H7 (cell line): ENCODE data around the genes EIF5B and NMS.

DNA sequence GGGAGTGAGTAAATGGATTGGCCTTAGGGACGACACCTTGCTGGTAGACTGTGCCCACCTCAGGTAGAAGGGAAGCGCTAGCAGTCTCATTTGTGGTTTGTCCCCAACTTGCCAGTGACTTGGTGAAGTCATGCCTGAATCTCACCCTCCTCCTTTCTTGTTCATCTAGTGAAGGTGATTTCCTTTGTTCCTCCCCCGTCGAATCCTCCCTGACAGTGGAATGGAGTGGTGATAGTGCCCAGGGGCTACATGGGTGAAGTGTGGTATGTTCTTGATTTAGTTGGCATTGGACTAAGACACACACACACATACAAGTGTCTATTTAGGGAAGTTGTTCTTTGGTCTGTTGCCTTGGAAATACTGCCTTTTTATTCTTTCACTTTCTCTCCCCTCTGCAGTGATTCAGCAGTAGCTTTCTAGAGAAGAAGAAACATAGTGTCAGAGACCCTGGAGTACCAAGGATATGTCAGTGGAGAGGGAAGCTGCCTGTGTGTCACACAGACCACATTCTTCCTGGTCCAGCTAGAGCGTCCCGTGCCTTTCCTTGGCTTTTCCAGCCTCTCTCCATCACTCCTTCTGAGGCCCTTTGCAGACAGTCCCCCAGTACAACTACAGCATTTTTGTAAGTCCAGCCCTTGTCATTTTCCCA lies 10.9 kb downstream of the INPP4A start:
- RAMPAGE, long total RNA = no peak

- RAMPAGE, long total RNA = no peak
Observed at GRCh38 chr2:98479964-98480755, 35.5 kb downstream of the INPP4A start.

- RAMPAGE, long total RNA = no peak
Observed at GRCh38 chr2:98485340-98486107, 40.9 kb downstream of the INPP4A start.

GRCh38 chr2:98564637-98565175 lies 43.6 kb downstream of the COA5 start:
- RAMPAGE, long total RNA = no peak

DNA sequence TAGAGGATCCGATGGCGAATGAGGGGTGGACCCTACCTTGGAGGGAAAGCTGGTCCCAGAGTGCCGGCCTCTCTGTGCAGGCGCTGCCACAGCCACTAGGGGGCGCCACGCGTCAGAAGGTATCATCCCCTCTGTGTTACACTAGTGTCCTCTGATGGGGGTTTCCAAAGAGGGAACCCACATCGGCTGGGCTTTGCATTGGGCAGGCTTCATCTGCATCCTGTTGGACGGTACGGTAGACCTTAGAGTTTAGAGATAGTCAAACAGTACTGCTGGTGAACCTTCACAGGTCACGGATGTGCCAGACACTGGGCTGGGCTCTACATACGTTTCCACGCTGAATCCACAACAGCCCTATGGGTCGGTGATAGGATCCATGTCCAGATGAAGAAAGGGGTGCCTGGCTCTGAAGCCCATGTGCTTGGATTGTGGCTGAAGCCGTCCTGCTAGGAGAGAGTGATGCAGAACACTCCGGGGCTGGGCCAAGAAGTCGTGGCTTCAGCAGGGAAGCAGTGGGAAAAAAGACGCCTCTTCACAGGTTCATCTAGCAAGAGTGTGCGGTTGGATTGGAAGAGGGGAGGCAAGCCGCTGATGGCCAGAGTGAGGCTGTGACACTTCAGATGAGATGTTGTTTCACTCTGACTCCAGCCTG lies 38.9 kb downstream of the COA5 start:
- RAMPAGE, long total RNA = no peak

DNA sequence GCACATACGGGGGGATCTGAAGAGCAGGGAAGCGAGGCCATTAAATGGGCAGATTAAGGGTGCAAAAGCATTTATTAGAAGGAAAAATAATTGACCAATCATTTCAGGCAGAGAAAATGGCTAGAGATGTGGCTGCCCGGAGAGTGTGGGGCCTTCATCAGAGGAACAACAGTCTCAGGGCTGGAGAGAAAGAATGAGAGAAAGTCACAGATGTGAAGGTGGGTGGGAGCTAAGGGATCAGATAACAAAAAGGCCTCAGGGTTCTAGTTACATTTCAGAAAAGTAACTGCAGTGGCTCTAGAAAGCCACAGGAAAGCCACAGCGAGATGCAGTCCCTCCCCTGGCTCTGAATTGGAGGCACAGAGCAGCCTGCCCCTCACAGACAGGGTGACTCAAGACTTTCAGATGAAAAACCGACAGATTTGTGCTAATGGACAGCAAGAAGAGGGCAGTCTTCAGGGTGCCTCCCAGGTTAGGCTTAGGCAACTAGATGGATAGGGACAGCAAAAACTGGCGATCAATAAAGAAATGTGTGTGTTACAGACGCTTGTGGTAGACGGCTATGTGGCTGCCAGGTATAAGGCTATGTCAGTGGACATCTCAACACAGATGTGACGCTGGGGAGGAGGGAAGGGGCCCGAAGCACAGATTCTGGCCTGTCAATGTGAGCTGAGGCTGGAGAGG lies 26.0 kb downstream of the UNC50 start:
- RAMPAGE, long total RNA = no peak

DNA sequence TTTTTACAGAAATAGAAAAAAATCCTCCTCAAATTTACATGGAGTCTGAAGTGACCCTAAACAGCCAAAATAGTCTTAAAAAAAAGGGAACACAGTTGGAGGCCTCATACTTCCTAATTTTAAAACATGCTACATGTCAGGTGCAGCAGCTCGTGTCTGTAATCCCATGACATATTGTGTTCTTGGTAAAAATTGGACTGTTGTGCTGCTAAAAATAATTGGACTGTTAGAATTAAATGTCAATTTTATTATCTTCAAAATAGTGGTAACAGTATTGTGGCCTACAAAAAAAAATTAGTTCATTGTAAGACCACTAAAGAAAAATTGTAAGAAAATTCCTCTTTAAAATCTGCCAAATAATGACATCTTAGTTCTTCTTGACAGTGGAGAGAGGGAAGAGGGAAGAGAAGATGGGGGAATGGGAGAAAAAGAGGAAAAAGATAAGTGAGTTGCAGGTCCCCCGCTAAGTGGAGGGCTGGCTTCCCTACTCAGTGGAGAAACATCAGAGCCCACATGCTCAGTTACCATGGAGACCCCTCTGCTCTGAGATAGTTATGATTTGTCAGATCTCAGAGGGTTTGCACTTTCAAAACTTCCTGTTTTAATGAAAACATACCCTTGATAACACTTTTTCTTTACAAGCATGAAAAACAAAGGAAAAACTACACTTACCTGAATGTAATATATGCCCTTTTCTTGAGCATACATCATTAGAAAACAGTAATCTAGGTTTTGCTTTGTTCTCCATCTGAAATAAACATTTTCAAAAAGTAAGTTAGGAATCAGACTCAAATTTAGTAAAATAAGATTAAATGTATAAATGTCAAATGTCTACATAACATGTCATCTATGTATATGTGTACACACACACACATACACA lies 46.6 kb downstream of the UNC50 start:
- RAMPAGE, long total RNA = no peak

- RAMPAGE, long total RNA = no peak
Observed at GRCh38 chr2:98731234-98732387, 679 bp upstream of the MGAT4A start.

- RAMPAGE, long total RNA = no peak
Observed at GRCh38 chr2:98833286-98834166, 102.5 kb downstream of the CRACDL start.

DNA sequence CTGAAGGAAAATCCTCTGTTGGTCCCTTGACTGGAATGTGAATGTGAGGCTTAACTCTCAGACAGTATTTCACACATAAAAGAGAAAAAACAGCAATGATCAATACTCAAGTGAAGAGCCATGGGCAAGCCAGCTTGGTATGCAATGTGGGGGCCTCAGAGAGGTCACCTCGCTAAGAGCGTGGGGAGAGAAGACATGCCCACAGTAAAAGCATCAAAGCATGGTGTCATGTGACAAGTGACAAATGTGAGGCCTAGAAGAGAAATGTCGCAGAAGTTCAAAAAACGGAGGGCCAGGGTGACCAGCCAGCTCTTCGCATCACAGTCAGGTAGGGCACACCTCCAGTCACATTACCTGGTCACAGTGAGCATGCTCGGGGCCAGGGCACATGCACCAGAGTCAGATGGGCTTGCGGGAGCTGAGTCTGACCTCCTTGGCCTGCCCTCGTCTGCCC lies 37.8 kb downstream of the CRACDL start:
- RAMPAGE, long total RNA = no peak

DNA sequence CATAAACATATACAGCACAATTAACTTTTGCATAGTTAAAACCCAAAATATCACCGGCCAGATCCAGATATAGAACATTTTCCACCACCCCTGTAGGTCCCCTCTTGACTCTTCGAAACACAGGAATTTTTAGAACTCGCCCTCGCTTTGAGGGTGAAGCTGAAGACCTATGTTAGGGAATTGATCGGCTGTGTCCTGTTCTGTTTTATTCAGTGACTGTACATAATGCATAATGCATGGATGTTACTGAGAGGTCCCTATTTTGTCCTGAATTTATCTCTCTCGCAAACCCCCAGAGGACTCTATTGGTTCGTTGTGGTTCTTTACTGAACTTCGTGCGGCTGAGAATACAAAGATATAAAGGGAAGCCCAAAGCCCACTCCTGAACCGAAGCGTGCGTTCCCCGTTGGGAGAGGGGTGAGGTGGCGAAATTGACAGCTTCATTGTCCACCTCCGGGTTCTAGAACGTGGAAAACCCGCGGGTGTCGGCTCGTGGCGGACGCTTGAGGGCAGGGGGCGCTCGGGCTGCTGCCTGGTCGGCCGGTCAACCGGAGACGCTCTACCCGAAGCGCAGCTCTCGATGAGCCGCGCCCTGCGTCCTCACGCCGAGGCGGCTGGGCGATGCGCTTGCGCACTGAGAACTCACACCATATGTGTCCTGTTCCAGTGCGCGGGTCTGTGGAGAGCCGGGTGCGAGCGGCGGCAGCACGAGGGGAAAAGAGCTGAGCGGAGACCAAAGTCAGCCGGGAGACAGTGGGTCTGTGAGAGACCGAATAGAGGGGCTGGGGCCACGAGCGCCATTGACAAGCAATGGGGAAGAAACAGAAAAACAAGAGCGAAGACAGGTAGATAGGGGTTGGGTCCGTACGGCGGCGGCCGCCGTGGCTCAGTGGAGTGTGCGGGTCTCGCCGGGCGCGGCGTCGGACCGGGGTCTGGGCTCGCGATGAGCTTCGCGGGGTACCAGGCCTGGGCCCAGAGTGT lies at the start of gene EIF5B:
TSS of gene EIF5B (plus strand) at position 645 of the 981 bp plus-strand sequence.
- RAMPAGE, long total RNA = start-site peak on the plus strand centred at position 648 of the sequence, 9 bp wide, 104 reads

DNA sequence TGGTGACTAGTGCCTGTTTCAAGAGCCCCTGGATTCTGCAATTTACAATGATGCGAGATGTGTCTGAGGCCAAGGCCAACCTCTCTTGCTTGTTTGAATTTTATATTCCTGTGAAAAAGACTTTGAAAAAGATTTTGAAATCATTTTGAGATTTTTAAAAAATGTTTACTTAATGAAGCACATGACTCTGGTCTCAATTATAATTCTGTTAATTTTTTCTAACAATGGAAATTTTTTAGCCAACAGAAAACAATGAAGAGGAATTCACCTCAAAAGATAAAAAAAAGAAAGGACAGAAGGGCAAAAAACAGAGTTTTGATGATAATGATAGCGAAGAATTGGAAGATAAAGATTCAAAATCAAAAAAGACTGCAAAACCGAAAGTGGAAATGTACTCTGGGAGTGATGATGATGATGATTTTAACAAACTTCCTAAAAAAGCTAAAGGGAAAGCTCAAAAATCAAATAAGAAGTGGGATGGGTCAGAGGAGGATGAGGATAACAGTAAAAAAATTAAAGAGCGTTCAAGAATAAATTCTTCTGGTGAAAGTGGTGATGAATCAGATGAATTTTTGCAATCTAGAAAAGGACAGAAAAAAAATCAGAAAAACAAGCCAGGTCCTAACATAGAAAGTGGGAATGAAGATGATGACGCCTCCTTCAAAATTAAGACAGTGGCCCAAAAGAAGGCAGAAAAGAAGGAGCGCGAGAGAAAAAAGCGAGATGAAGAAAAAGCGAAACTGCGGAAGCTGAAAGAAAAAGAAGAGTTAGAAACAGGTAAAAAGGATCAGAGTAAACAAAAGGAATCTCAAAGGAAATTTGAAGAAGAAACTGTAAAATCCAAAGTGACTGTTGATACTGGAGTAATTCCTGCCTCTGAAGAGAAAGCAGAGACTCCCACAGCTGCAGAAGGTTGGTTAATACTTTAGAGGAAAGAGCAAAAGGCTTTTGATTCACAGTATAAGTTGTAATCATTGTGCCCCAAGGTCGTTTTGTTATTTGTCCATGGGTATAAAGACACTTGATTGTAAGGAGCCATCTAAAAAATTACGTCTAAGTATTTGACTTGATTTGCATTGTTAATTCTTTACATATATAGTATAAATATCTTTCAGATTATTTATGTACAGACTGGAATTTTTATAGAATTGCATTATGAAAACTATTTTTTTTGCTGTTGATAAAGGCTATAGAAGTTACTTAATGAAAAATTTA lies 24.1 kb downstream of the EIF5B start:
- RAMPAGE, long total RNA = no peak

GRCh38 chr2:99880619-99881233 lies 261.7 kb downstream of the AFF3 start:
- RAMPAGE, long total RNA = no peak

DNA sequence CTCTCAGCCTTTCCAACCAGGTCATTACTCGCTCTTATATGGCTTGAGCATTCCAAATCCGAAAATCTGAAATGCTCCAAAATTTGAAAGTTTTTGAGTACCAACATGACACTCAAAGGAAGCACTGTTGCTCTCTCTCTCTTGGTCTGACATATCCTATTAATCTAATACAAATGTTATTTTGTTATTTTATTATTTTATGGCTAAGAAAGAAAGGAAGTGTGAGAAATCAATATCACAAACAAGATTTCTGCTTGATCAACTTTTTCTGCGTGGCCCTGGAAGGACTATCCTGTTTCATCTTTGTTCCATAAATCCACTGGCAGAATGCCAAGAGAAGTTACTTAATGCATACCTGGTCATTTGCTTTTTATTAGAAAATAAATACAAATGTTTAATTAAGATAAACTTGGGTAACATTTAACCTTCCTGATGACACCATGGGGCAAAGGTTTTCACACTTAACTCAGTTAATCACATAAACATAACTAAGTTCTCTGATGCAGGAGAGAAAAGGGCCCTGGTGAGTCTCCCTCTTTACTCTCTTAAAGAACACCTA lies 203.4 kb downstream of the AFF3 start:
- RAMPAGE, long total RNA = no peak

DNA sequence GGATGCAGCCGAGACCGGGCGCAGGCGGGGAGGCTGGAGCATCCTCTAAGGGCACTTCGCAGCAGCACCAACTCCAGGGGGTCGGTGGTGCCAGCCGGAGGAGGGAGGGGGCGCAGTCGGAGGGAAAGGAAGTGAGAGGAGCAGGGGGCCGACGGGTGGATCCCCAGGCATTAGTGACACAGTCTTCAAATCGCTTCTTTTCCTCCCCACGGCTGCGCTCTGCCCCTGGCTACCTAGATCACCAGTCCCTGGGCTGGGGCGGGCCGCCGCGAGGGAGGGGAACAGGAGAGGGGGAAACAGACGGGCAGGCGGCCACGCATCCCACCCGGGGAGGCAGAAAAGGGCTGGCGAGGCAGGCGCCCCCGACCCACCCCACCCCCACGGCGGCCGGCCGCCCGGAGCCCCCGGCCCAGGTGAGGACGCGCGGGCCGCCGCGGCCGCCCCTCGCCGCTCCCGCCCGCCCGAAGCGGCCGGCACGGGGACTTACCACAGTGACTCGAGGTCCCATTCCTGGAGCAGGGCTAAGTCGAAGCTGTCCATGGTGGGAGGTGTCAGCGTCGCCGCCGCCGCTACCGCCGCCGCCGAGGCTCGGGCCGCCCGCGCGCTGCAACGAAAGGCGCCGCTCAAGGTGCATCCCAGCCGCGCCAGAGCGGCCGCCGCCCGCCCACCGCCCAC lies 38.3 kb downstream of the AFF3 start:
- RAMPAGE, long total RNA = no peak

DNA sequence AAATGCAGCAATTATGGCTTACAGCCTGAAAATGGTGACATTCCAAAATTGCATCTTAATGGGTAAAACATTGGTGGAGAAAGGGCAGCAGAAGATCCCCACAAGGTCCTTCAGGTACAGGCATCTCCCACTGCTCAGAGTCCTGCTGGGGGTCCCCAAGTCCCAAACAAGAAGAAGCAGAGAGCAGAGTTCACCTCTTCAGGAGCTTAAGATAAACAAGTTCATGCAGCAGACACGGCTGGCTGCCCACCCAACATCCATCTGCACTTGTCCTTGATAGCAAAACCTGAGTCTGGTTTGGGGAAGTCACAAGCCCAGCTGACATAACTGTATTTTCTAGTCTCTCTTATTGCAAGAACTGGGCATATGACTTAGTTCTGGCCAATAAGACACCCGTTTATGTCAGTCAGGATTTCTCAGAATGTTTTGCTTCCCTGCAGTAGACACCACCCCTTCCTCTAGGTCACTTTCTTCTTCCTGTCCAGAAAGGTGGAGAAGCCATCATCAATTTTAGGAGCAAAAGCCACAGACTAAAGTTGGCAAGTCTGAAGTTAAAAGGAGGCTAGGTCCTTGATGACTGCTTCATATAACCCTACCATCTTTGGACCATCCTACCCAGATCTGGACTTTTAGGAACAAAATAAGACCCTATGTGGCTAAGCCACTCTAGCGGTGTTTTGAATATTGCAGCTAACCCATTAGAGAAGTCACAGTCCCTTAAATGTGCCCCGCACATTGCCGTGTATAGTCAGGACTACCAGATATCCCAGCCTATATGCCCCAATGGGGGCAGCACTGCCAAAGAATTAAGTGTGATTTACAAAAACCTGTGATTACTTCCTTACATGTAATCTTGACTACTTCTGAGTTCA lies 31.6 kb downstream of the AFF3 start:
- RAMPAGE, long total RNA = no peak

DNA sequence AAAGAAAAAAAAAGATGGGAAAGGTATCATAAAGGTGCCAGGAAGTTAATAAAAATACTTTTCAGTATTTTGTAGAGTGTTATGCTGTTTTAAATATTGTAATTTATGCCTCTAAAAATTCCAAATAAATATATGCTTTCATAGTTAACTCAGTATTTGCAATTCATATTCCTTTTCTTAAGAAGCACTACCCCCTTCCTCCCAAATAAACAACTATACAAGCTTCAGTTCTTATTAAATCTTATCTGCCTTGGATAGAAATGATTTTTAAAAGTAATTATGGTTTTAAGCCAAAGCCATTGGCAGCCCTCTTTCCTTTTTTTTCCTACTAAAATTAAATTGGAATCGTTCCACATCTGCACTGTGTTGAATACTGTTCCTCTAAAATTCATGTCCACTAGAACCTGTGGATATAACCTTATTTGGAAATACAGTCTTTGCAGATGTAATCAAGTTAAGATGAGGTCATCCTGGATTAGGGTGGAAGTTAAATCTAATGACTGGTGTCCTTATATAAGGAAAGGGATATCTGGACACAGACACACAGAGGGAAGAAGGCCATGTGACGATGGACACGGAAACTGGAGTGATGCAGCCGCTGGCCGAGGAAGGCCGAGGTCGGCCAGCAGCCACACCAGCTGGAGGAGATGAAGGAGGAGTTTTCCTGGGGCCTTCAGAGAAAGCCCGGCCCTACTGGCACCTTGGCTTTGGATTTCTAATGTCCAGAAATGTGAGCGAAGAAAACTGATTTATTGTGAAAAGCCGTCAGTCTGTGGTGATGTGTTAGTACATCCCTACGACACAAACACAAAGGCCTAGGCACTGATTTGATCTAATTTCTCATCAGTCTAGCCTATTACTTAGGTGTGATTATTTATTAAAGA lies 49.5 kb downstream of the LONRF2 start:
- RAMPAGE, long total RNA = no peak

GRCh38 chr2:100470299-100470717 lies at the start of gene NMS:
NMS (plus strand) TSS chr2:100470482.
- RAMPAGE, long total RNA = no peak

DNA sequence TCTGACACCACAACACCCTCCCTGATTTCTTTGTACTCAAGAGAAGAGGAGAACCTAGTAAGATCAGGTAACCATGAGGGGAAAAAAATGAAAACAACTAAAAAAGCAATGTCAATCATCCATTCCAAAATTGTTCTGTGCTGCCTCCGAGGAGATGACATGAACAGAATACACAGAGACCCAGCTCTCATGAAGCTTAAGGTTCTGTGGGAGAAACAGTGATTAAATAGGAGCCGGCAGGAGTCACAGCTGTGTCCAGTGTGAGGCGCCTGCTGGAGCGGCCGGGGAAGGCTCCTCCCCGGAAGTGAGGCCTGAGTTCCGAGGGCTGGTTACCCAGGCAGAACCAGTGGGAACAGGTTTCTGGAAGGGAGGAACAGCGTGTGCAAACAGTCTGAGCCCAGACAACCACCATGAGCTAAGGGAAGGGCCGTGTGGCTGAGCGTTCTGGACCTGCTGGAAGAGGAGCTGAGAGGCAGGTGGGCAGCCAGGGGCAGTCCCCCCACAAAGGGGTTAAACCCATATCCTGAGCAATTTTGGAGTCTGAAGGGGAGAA lies 26.0 kb upstream of the NPAS2 start:
- RAMPAGE, long total RNA = no peak

- RAMPAGE, long total RNA = no peak
Observed at GRCh38 chr2:100877490-100878755, 58.0 kb downstream of the NPAS2 start.